HGPS cell (cell line): ENCODE measurements around the gene TSHZ1.

- RRBS, result no CpG with 5 or more reads among the region's 7 CpGs
Measured at GRCh38 chr18:74520861-74521231, 13.5 kb upstream of the CNDP1 start.

DNA sequence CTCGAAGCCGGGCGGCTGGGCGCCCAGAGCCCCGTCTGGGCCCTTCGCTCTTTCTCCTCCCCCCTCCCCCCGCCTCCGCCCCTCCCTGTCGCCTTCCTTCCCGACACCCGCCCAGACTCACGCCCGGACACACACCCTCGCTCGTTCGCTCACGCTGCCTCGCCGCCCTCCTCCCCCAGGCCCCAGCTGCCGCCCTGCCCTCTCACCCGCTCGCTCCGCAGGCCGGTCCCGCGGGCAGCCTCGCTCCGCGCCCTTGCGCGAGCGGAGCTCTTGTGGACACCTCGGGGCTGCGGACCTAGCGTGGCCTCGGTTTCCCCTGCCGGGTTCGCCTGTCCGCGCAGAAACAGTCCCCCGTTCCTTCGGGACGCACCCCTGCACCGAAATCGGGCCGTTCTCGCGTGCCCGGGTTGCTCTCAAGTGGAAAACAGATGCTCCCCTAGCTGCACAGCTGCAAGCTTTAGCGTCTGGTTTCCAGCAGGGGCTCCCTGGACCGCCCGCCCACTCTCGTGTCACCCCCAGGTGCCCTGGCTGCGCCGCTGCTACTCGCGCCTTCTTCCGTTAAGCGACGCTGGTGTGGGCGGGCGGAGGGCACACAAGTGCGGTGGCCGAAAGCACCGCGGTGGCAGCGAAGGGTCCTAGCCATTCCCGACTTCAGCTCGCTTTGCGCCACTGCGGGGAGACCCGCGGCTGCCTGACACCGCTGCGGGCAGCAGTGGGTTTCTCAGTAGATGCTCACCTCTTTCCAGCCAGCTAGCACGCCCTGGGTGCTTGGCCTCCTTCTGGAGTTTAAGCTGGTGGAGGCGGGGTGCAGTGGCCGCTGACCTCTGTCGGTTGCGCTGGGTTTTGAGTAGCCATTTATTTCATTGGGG is 588 bp downstream of the ZNF407 start:
- RRBS, result under 1% methylated on average over 35 of the region's 80 CpGs

- RRBS, result no CpG with 5 or more reads among the region's 6 CpGs
Measured at GRCh38 chr18:74600076-74600757, 2.5 kb downstream of the ZNF407 start.

- RRBS, result no CpG with 5 or more reads among the region's 3 CpGs
Measured at GRCh38 chr18:74669909-74670274, 72.2 kb downstream of the ZNF407 start.

- RRBS, result no CpG with 5 or more reads among the region's 10 CpGs
Measured at GRCh38 chr18:74994916-74995495, 213.9 kb downstream of the PTGR3 start.

DNA sequence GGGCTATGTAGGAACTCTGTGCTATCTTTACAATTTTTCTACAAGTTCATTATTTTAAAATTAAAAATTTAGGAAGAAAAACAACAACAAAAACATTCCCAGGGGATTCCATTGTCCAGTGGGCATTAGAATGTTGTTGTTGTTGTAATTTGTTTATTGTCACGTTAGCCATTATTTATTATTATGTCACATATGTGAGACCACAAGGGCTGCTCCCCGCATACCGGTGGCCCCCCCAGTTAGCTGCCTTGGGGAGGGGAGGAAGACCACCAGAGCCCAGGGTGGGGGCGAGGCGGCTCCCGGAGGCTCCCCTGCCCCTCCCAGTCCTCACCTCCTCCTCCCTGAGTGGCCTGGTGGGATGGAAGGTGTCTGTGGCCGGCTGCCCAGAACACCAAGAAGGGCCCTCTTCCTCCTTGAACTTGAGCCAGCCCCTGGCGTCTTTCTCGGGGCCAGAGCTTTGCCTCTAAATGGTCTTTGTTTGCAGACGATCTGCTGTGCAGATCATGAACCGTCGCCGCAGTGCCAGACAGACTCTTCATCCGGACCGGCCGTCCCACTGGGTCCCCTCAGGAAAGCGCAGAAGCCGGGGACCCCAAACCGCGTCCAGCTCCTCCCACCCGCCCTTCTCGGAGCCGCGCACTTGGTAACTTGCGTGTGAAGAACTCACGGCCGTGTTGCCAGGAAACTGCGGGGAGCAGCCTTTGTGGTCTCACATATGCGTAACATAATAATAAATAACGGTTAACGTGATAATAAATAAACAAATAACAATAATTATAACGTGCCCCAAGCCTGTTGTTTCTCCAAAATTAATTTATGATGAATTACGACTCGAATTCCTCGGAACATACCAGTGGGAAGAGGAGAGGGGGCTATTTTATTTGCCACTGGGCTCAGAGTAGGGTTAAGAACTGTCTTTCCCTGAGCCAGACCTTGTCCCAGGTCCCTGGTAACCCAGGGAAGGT is 41.1 kb downstream of the PTGR3 start:
- RRBS, result 69% methylated on average over 7 of the region's 35 CpGs

DNA sequence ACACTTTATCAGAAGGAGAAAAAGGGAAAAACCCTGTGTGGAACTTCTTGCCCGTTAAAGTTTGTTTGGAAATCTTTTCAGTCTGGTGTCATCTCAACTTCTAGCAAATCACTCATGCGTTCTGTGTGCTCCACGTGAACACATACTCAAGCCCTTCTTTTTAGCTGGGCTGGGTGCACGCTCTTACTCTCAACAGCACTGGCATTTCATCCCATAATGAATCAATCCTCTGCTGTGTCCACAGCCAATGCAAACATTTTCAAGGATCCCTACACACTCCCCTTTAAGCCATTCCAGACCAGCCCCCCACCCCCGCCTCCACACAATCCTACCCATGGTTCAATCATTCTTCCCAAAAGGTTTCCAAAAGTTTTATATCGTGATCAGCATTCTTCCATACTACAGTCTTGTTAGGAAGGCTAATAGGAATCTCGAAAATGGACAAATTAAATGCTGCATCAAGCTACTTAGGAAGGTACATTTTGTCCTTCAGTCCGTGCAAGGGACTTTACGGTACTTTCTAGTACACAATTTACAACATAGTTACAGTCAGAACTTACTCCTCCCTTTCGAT is 1.5 kb downstream of the PTGR3 start:
- RRBS, result no CpG with 5 or more reads among the region's 10 CpGs

DNA sequence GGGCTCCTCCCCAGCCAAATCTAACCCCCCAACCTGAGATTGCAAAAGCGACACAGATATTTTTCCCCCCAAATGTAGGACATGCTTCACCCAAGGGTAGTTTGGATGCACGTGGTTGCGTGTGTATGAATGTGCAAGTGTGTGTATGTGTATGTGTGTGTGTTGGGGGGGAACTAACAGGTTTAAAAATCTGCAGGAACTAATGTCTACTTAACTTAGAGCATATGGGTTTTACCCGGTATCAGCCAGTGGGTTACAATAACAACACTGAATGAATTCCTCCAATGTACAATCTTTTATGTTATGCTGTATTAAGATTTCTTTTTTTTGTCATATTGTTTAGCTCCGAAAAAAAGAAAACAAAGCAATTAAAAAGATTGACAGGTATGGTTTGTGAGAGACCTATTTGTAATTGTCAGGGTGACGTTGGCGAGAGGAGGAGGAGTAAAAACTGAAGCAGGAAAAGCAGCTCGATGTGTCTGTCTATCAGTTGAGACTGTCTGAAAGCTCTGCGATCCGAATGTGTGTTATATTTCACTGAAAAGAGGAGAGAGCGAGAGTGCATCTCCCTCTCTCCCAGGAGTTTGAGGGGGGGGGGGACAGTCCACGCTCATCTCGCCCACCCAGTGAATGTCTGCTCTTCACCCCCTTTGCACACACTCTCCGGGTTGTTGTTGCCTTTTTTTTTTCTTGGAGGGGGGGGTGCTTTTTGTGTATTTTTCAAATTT is at the start of gene TSHZ1:
Gene TSHZ1, plus strand, starts transcription at position 489 of the 728 bp plus-strand sequence.
- RRBS, result no CpG with 5 or more reads among the region's 14 CpGs

DNA sequence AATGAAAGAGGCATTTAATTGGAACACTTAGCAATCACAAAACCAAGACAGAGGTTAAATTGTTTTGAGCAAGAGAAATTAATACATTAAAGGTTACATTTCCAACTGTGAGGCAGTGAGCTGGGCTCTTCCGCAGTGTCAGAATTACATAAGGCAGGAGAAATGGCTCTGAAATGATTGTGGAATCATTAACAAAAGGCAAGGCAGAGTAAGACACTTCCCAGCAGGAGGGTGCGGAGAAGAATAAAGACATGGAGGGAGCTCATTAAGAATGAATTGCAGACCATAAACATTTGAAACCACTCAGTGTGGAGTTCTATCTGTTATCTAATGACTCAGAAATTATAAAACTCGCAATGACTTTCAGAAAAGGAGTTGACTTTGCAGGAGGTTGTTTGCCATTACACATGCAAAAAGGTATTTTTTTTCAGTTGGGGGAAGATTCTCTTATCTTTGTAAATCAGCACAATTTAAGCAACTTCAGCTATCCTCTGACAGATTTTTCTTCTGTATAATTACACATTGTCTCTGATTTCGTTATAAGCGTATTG is 77.0 kb downstream of the SMIM21 start:
- RRBS, result no CpG with 5 or more reads among the region's 5 CpGs

DNA sequence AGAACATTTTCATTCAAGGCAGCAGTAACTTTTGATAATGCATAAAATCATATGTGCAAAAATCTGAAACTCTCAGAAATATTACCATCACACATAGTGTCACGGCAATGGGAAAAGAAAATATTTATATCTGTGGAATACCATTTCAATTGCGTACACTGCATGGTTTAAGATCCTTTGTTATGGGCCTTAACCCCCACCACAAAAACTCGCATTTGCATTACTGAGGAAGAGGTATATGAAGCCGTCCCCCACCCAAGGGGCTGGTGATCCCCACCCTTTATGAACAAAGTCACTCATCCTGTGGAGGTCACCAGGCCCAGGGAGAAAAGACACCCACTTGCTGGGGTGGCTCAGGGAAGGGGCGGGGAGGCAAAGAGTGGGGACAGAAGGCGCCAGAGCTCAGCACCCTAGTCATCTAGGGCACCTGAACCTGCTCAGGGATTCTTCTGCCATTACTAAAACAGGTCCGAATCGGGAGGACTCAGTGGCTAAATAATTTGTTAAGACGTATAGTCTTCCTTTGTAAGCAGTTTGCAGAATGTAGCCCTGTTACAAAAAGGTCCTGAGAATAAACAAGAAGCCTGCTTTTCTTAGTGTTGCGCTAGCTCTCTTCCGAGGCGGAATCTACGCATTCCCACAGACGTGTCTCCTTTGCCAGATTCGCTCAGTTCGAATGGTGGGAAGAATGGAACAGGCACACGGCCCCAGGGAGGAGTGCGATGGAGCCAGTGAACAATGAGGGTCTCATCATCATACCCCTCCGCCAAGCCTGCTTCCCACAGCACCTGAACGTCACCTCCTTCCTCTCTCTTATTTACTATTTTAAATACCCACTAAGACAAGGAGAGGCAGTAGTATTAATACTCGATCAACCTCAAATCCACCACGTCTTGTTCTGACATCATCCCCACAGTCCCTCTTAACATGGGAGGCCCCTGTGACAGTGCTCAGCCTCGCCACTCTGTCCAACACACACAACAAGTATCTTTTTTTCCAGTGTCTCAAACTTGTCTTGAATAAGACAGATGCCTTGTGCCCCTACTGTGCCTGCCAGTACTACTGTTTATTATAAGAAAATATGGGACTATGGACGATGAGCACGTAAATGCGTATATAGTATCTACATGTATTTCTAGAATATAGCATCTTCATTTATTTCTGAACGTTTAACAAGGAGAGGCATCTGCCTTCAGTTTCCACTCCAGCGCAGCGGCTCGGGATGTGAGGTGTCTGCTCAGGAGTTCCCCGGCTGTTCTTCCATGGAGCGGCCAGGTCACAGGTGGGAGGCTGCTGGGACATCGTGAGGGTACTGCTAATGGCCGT is 133.4 kb downstream of the ZNF516 start:
- RRBS, result no CpG with 5 or more reads among the region's 34 CpGs

- RRBS, result no CpG with 5 or more reads among the region's 14 CpGs
Measured at GRCh38 chr18:76409852-76410620, 85.0 kb downstream of the ZNF516 start.

DNA sequence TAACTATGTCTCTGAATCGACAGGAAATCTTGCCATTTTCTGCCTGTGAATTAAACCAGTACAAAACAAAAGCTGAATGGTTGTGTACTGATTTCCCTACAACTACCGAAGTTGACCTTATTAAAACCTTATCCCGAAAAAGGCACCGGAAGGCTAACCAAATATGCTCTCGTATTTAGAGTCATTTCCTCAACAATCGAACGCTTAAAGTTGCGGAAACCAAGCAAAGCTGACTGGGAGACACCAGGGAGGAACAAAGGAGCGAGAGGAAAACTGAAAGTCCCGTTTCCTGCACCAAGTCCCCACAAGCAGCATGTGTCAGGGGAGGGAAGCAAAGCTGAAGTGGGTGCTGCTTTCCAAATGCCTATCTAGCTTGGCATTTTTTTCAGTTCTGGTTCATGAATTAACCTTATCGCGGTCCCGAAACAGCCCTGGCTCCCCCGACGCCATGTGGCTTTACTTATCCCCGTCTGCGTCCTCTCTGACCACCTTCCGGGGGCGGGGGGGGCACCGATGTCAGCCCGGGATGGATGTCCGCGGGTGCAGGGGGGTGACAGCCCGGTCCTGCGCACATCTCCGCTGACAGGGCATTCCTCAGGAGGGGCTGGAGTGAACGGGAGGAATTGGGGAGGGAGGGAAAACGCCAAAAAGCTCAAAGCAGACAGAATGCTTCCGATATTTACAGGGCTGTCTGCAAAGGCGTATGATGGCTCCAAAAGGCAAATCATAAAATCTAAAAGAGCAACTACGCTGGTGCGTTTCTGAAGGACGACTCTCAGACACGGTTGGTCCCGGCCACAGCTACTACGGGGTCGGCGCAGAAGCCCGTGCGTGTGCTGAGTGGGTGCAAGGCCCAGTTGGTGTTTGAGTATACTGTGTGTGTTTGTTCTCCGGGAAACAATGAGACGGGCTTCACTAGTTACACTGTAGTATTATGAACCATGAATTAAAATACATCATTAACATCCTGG is 43.9 kb downstream of the ZNF516 start:
- RRBS, result 5% methylated on average over 10 of the region's 42 CpGs

DNA sequence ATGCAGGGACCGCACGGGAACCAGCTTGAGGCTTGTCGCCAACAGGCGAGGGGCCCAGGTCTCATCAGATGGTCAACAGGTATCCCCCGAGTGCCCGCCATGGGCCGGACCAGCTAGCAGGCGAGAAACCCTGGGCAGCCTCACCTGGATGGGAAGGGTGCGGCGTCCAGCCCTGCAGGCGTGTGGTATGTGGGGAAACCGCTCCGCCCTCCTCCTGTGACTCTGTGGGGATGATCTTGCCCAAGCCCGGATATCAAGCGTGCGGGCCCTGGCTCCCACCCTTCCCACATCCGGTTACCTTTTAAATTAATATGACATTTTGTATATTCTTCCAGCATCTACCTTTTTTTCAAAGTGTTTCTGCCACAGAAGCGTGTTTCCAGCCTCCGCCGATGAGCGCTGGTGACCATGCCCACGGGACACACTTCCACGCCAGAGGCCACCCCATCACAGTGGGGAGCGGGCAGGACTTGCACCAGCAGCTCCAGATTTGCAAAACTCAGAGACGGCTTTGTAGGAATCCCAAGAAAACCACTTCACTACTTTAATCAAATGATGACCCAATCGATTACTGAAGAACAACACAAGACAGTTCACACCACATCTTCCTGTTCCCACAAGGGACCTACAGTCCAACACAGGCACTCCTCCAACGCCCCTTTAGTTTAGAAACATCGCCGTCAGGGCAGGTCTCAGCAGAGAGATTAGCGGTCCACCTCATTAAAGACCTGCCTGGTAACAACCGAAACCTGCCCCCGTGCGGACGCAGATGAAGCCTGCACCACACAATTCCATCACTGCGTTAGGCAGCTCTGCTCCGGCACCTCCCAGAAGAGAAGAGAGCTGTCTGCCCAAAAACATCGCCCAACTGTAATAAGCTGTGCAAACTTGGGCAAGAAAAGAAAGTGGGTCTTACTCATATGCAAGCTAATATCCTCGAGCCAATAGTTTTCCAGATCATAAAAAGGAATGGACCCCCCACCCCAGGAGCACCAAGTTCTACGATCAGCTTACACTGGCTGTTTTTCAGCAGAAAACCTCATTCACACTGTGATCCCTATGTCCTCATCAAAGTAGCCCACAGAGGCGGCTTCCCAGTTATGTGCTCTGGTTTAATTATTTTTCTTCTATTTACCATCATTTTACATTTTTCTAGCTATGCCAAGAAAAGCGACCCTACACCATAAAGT is 32.9 kb downstream of the ZNF516 start:
- RRBS, result 98% methylated on average over 4 of the region's 41 CpGs

DNA sequence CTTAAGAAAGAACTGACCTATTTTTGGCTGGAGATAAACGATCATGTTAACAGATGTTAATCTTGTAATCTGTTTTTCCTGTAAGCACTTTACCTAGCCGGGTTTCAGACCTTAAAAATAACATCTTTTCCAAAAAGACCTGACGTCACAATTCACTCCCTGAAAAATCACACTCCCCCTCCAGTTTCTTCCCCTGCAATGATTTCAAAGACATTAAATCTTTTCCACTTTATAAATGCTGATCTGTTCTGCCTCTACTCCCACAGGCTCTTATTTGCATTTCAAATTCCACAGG is 1.6 kb downstream of the ZNF516 start:
- RRBS, result no CpG with 5 or more reads among the region's 3 CpGs

DNA sequence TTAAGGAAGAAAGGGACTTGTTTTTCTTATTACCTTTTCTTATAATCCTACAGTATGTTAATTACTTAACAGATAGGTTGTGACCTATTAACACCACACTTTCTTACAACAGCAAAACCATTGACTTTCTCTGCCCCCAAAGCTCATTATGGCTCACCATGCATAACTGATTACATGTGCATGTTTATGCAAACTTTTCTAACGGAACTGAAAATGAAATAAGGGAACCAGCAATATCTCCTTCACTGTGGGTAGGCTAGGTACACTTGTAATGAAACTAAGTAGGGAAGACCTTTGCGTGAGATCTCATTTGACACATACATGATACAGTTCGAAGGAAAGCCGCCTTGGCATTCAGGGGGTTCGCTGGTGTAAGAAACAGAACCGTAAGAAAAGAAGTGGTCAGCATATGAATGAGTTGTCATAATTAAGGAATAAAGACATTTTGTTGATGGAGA is 4.9 kb upstream of the ZNF516 start:
- RRBS, result no CpG with 5 or more reads among the region's 6 CpGs

DNA sequence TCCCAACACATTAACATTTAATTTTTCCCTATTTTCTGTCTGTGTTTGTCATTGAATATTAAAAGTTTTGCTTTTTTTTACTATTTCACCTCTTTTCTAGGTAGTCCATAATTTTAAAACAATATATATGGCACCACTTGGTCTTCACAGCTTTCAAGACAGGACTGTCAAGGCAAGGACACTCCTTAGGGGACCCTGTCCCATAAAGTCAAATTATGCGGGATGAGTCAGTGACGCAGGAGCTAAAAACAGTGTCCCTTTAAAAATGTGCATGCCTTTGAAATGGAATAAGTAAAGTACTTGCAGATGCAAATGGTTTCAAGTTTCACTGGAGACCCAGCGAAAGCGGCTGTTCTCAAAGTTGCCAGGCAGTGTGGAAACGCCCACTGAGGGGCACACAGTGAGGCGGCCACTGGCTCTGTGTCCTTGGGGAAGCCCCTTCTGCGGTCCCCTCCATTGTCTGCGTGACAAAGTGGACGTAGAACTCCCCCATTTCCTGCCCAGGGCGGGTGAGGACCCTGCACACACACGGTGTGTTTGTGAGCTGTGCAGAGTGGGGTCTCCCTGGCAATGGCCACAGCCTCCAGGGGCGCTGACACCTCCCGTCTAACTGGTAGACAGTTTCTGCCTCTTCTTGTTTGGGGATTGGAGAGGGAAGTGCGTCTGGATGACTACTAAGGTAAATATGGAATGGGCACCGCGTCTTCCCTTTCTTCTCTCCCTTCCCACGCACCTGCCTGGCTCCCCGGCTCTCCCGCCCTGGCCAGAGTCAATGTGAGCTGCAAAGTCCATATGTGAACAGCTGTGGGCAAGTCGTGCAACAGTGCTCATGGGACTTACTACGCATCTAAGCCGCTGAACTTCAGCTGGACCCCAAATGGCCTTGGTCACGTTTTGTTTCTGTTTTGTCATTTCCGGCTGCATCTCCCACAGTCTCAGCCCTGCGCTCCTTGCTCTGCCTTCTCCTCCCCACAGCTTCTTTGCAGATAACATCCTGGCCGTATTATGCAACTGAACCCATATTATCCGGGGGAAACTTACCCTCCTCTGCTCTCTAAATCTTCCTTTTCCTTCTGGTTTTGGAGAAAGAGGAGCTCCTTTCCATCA is 33.6 kb upstream of the ZNF516 start:
- RRBS, result 6% methylated on average over 4 of the region's 27 CpGs

DNA sequence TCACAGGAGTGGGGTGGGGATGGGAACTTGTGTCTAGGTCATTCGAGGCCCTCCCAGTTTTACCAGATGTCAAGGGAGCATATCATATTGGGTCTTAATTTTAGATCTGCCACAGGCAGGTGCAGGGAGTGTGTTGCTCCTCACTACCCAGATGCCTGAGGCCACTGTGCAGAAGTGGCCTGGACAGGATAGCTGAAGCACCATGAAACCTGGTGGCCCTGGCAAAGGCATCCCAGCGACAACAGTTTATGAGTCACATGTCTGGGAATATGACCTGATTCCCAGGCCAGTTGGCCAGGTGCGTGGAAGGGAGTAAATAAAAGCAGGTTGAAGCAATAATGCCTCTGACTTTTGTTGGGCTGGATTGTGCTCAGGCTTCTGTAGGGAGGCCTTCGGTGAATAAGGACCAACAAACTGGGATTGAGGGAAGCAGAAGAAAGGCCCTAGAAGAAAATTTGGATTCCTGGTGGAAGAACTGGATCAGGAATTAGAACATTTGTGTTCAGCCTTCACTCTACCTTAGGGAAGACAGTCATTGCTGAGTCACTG is 78.3 kb upstream of the ZNF516 start:
- RRBS, result no CpG with 5 or more reads among the region's 4 CpGs

GRCh38 chr18:76599298-76599858 is 104.3 kb upstream of the ZNF516 start:
- RRBS, result no CpG with 5 or more reads among the region's 12 CpGs

DNA sequence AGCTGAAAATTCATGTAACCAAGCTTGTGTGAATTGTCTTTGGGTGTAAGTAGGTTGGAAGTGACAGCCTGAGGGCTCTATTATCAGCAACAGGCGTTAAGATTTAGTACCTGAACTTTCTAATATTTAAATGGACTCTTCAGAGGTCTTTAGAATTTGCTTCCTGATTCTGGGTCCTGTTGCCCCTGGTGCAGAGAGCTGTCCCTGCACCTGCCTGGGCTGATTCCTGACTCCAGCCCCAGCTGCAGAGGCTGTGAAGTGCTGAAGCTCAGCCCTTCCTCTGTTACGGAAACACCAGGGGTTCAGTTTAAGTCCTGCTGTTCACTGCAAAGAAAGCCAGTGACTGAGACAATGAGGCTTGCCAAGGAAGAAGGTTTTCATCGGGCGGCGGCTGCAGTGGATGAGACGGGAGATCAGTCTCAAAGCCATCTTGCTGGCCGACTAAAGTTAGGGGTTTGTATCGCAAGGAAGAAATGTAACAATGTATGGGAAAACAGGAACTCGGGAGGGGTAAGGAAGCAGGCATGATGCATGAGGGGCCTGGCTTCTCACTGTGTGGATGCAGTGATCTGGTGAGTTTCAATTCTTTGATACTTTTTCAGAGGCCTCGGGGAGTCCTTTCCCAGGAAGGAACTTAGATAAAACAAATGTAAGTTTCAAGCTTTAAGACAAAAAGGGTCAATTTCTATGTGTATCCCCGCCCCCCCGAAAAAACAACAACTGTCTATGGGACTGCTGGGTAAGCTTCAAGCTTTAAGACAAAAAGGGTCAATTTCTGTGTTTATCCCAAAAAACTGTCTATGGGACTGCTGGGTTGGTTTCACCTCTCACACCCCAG is 142.3 kb upstream of the ZNF236 start:
- RRBS, result no CpG with 5 or more reads among the region's 12 CpGs

DNA sequence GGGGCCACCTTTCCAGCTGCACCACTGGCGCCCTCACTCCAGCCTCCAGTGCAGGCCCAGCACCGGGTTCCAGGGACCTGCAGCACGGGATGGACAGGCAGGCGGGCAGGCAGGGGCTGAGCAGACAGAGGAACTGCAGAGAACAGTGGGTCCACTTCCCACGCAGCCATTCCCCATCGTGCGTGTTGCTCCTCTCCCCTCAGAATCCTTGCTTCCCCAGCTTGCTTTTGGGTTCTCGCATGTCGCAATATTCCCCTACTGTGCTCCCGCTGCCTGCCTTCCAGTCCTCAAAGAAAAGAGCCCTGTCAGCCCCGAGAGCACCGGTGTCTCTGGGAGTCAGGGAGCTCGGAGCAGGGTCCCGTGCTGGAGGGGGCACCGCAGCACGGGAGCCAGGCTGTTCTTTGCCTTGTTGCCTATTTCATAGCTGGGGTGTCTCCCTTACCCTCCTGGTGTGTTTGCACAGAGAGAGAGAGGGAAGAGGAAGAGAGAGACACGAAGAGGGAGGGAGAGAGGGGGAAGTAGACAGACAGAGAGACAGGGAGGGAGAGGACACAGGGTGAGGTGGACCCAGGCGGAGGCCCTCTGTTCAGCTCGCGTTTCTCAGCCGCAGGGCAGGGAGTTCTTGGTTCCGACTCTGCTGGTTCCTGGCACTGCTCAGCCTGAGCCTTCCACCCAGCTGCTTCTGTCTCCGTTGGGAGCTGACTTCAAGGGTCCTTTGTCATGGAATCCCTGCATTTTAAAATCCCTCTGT is 126.0 kb downstream of the MBP start:
- RRBS, result 80% methylated on average over 2 of the region's 23 CpGs